ENCODE measurements around the gene LAMC3.

GRCh38 chr9:129908749-129909167 lies 73.5 kb downstream of the USP20 start:
- PRO-cap = no peak

GRCh38 chr9:129995466-129995936 lies 47.5 kb downstream of the FNBP1 start:
- PRO-cap = no peak

- PRO-cap = no peak
Observed at GRCh38 chr9:130129497-130130150, 42.6 kb upstream of the NCS1 start.

GRCh38 chr9:130174824-130175439 lies 2.7 kb downstream of the NCS1 start:
- PRO-cap = no peak

GRCh38 chr9:130214382-130214914 lies 42.2 kb downstream of the NCS1 start:
- PRO-cap = no peak

DNA sequence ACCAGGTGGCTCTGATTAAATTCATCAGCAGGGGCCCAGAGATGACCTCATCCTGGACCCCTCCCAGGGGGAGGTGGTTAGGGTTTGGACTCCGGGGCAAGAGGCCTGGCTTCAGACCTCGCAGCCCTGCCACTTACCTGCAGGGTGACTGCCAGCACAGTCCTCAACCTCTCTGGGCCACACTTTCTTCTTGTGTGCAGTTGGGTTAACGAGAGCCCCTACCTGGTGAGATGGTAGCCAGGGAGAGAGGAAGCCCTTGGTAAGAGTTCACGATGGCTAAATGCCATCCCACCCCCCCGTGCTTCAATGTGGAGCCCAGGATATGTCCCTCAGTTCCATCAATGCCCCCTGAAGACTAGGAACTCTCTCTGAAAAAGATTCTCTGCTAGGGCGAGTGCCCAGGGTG lies 23.8 kb downstream of the HMCN2 start:
- PRO-cap = no peak

DNA sequence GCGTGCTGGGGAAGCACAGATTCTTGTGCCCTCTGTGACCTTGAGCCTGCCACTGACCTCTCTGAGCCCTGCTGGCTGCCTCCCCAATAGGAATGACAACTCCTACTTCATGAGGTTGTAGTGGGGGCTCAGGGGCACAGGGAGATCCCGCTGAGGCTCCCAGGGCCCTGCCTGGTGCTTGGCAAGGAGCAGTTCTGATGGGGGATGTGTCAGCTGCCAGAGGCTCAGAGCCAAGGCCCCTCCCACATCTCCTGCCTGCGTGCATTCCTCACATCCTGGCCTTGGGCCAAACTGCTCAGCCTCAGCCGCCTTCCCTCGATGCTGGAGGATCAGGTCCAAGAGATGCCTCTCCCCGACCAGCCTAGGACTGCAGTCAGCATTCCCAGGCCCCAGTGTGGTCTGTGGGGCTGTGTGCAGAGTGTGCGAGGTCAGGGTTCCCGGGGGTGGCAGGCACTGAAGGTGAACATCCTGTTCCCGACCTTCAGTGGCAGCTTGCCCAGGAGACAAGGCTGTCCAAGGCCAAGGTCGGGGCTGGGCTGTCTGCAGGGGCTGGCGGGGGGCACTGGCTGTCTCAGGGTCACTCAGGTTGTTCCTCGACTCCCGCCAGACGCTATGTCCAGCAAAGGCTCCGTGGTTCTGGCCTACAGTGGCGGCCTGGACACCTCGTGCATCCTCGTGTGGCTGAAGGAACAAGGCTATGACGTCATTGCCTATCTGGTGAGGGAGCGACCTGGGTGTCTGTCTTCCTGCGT lies 7.0 kb downstream of the ASS1 start:
- PRO-cap = no peak

- PRO-cap = no peak
Observed at GRCh38 chr9:130466780-130467163, 22.0 kb downstream of the ASS1 start.

GRCh38 chr9:130547227-130547757 lies 32.1 kb upstream of the FUBP3 start:
- PRO-cap = no peak

DNA sequence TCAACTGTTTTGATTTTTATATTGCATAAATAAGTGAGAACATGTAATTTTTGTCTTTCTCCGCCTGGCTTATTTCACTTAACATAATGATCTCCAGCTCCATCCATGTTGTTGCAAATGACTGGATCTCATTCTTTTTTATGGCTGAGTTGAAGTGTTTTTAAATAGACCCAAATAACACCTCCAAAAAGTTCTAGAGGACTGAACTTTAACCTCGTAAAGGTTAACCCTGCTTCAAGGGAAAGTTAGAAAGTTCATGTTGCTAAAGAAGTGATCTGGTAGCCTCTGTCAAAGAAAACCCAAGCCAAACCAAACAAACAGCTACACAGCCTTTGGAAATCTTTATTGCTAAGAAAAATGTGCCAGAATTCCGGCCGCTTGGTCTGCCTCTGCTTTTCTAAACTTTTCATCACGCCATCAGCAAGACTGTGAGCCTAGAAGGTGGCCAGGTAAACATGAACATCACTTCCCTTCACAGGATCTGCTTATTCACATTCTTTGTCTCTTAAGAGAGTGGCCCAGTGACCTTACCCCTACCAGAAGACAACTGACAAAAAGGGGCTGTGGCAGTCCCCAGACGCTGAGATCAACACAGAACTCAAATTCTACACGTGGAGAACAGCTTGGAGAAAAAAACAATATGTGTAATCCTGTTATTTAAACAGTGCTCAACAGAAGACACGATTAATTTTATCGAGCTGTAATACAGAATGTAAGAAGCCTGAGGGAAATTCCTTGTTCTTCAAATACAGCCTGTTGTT lies 17.9 kb downstream of the FUBP3 start:
- PRO-cap = no peak

DNA sequence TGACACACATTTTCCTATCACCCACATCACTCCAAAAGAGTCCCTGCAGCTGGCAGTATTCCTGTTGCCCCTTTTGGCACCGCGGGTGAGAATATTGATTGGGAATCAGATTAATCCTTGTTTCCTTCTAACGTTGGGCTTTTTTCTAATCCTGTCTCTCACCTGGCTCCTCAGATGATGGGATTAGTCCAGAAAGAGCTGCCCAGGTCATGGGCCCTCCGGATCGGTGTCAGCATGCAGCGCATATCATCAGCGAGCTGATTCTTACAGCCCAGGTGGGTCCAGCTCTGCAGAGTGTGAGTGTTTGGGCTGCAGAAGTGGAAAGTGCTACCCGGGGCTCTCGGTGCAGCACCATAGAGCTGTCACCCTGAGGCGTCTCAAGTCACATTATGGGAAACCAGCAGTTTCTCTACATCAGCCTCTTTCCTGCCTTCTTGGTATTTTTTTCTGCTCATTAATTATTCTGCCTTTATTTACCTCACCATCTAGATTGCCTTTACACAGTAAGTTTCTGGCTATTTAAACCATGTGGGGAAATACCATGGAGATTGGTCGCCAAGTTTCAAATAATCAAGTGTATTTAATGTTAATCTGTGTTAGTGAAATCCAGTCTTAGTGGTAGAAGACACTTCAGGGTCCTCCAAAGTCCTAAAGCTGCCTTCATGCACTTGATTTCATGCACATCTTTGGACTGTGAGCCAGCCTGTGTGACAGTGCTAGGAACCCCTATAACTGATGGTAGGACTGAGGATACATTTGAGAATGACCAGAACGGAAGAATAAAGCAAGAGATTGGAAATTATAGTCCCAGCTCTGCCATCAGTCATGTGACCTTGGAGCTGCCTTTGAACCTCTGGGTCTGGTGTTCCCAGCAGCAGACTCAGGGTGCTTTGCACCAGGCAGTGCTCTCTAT lies 40.7 kb upstream of the PRDM12 start:
- PRO-cap = no peak

DNA sequence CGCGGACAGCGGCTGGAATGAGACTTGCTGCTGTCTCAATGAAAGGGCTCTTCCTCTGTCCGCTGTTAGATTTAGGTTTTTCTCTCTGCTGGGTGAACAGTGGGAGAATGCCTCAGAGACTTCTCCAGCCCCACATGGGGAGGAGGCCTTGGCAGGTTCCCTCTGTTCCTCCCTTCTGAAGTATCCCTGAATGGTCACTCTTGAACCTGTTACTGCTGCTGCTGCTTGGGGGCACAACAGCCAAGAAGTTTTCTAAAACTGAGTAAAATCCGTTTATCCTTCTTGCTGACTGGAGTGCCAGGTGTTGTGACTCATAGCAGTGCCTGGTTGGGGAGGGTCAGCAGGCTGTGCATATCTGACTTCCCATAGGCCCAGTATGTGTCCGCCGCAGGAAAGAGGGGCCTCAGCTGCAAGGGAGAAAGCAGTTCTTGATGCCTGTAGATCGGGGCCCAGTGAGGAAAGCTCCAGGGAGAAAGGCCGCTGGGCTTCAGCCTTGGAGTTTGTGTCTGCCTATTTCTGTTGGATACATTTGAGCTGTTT lies 38.7 kb upstream of the PRDM12 start:
- PRO-cap = no peak

DNA sequence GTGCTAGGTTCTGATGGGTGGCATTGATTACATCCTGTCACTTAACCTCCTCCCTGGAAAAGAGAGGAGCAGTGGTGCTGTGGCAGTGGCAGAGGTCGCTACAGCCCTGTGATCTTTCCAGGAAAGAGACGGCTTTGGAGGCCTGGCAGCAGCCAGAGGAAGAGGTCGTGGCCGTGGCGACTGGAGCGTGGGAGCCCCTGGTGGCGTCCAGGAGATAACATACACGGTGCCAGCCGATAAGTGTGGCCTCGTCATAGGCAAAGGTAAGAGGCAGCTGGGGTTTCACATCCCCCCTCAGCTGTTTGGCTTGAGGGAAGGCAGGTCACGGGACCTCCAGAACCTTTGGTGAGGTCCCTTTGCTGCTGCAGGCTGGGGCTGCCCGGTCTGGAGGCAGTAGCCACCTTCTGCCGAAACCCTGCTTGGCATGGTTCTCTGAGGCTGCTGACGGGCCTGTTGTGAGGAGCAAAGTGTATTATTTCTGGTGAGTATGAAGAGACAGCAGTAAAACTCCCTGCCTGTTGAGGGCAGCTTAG lies 38.1 kb upstream of the PRDM12 start:
- PRO-cap = no peak

- PRO-cap = no peak
Observed at GRCh38 chr9:130705355-130705962, 11.9 kb downstream of the EXOSC2 start.

DNA sequence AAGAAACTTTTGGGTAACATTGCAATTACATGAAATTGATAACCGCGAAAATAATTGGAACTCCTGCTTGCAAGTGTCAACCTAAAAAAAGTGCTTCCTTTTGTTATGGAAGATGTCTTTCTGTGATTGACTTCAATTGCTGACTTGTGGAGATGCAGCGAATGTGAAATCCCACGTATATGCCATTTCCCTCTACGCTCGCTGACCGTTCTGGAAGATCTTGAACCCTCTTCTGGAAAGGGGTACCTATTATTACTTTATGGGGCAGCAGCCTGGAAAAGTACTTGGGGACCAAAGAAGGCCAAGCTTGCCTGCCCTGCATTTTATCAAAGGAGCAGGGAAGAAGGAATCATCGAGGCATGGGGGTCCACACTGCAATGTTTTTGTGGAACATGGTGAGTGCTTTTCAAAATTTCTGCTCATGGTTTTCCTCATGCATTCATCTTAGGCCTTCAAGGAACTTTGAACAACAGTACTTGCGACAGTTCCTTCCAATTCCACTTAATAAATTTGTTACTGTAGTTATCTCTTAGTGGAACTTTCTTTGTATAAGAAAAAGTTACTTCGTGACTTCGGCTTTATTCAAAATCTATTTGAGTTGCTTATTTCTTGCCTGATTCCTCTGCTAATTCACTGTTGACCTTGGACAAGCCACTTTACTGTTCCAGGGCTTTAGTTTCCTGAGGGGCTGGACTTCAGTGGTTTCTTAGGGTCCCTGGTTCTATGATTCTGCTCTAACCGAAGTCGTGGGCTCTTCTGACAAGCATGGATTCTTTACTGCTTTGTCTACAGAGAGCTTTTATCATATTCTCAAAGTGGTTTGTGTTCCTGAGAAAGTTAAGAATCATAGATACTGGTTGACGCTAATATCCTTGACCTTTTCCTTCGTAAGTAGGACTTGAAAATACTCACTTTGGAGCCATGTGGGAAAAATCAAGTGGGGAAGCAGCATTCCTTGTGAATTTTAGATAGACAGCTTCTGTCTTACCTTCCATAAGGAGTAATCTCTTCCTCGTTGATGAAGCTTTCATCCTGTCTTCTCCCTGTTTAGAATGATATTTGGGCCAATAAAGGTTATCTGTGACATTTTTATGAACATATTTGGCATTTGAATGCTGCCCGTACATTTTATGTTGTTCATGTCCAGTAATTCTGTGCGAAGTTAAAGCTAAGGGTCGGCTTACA lies 20.9 kb downstream of the EXOSC2 start:
- PRO-cap = no peak

DNA sequence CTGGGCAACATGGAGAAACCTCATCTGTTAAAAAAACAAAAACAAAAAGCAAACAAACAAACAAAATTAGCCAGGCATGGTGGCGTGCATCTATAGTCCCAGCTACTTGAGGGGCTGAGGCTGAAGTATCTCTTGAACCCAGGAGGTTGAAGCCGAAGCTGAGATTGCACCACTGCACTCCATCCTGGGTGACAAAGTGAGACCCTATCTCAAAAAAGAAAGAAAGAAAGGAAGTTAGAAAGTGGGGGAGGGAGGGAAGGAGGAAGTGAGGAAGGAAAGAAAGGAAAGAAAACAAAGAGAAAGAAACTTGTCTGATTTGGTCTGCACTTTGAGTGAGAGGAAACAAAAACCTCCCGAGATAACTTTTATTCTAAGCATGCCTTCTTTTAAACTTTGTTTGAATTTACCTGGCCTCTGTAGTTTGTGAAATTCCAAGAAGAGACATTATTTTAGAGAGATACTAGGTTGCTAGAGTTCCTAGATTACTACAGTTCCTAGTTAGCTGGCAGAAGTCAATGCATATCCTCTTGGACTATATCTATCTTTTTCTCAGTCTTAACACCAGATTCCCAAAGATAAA lies 60.3 kb upstream of the ABL1 start:
- PRO-cap = no peak

- PRO-cap = no peak
Observed at GRCh38 chr9:130847133-130847554, 12.1 kb downstream of the ABL1 start.

DNA sequence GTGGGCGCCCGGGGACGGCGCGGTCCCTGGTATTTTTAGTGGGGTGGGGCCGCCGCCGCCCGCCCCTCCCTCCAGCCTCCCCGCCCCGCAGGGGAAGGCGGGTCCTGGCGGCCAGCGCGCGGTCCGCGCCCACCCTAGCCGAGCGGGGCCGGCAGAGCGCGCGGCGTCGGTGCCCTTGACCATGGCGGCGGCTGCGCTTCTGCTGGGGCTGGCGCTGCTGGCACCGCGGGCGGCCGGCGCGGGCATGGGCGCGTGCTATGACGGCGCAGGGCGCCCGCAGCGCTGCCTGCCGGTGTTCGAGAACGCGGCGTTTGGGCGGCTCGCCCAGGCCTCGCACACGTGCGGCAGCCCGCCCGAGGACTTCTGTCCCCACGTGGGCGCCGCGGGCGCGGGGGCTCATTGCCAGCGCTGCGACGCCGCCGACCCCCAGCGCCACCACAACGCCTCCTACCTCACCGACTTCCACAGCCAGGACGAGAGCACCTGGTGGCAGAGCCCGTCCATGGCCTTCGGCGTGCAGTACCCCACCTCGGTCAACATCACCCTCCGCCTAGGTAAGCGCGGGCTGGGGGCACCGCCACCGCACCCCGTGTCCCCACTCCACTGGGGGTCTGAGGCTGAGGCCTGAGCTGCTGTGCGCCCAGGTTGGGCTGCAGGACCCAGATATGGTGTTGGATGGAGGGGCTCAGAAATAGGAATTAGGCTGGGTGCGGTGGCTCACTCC lies at the start of gene LAMC3:
TSS of gene LAMC3 (plus strand) at position 141 of the 724 bp plus-strand sequence.
- PRO-cap = no peak

DNA sequence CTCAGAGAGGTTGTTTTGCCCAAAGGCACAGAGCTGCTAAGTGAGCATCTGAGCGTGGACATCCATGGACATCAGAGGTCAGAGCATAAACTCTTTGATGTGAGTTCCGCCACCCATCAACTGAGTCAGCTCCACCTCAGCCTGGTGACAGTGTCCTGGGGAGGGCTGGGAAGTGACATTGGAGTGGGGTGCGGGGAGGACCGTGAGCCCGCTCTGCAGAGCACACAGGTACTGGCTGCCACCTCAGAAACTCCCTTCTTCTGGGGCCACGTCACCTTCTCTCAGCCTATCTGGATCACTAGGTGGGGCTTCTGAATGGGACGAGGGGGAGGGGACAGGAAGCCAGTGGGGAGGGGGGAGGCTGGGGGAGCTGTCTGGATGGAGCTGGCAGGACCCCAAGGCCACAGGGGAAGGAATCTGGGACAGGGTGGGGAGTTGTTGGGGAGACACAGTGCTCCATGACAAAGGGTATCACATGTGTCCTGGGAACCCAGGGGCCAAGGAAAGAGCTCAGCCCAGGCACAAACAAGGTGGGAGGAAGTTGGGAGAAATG lies 2.4 kb downstream of the LAMC3 start:
- PRO-cap = no peak

GRCh38 chr9:131085216-131085642 lies 11.1 kb upstream of the AIF1L start:
- PRO-cap = no peak

All from right cardiac atrium (tissue), 1 donor.